Panc1 (cell line): ENCODE measurements around a stretch of chr7.

GRCh38 chr7:127703113-127703474, 51.1 kb downstream of the SND1 start:
- RRBS, 2 experiments, result no CpG with 5 or more reads among the region's 5 CpGs

DNA sequence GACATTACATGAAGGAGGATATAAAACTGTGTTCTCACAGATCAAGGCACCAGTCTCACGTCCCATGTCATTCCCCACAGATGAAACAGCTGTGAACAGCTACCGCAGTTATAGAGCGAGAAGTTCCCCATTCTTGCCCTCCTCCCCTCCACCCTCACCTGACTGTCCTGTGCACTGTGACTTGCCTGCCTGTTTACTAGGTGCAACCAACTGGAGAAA, 141.6 kb downstream of the SND1 start:
- RRBS, 2 experiments, result no CpG with 5 or more reads among the region's 3 CpGs

- RRBS, 2 experiments, result no CpG with 5 or more reads among the region's 6 CpGs
These were observed 145.3 kb downstream of the LRRC4 start for GRCh38 chr7:127885900-127886394.

GRCh38 chr7:127995052-127995806, 36.0 kb downstream of the LRRC4 start:
- RRBS, 2 experiments, result no CpG with 5 or more reads among the region's 6 CpGs

DNA sequence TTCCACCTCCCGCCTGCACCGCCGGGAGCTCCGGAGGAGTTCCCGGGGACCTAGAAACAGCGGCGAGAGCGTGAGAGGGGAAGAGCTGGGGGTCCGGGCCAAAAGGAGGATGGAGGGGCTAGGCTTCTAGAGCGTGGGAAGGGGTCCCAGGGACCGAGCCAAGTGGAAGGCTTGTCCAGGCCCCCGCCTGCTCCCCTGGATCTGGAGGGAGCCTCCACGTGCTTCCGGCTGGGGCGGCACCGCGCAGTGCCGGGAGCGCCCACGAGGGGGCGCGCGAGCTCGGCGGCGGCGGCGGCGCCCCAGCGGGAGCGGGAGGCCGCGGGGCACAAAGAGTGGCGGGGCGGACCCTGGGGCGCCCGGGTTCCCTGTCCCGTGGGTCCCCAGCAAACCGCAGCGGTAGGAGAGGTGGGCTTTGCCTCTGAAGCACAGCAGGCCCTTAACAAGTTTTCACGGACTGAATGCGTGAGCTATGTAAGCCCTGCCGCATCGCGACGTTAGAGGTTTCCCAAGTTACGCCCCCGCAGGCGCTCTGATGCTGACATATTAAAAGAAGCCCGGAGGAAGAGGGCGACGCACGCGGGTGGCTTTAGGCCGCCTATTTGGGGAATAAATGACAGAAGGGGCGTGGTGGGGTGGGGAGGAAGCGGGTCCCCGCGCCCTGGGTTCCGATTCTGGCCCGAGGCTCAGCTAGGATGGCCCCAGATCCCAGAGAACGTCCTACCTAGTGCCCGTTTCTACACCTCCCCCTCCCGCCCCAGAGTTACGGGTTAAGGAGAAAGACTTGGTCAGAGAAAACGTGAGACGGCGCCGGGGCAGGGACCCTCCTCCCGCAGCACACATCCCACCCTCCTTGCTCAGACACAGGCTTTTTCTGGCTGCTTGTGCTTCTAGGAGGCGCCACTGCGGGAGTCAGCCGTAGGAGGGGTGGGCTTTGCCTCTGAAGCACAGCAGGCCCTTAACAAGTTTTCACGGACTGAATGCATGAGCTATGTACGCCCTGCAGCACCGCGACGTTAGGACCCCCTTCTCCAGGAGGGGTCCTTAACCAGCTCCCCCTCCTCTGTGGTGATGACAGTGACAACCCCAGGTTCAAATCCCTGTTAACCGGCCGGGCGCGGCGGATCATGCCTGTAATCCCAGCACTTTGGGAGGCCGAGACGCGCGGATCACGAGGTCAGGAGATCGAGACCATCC, 104.7 kb upstream of the LRRC4 start:
- RRBS, 2 experiments, result 16 to 30% methylated on average over 5 to 17 of the region's 89 CpGs

DNA sequence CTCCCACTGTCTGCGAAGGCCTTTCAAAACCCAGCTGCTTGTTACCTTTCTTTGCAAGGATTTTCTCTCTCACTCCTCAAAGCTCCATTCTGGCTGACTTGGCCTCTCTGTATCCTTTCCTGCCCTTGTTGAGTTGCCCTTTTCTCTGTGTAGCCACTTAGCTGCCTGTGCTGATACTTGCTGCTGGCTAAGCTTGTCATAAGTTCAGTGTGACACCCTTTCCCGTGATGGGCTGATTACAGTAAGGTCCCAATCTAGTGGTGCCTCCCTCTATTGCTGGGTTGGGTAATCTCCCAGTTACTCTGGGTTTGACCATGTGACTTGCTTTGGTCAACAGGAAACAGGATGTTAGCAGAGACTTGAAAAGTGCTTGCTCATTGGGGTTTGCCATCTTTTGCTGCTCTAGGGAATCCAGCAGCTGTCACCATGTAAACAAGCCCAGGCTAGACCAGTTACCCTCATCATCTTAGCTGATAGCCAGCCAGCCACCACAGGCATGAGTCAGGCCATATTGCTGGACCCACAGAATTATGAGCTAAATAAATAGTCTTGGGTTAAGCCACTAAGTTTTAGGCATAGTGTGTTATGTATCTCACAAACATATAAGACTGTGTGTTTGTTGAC, 4.2 kb upstream of the LEP start:
- RRBS, 2 experiments, result no CpG with 5 or more reads among the region's 2 CpGs

DNA sequence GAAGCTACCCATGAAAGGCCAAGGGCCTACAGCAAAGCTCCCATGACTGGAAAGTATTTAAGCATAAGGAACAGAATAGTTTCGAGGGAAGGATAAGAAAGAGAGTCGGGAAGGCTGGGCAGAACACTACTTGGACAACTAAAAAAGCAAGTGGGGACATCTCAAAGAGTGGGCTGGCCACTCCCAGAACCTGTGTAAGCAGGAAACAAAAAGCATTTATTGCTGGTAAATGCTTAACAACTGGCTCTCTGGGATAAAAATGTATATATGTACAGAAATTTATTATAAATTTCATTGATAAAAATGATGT, 39.9 kb downstream of the RBM28 start:
- RRBS, 2 experiments, result no CpG with 5 or more reads among the region's 2 CpGs

DNA sequence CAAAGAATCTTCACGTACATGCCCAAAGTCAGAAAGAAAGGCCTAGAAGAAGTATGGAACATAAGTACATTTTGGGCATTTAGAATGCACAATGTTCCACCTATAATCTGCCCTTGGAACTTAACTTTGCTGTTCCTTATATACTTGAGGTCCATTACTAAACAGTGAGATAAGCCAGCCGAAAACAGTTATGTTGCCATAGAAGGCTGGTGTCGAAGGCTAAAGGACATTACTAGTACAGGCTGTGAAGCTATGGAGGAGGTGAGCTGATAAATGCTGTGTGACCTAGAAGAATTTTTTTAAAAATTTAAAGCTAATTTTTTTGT, 19.9 kb downstream of the RBM28 start:
- RRBS, 2 experiments, result no CpG with 5 or more reads among the region's 3 CpGs

GRCh38 chr7:128338483-128339064, 5.1 kb downstream of the RBM28 start:
- RRBS, 2 experiments, result no CpG with 5 or more reads among the region's 3 CpGs

- RRBS, 2 experiments, result no CpG with 5 or more reads among the region's 5 CpGs
These were observed 16.2 kb upstream of the GARIN1A start for GRCh38 chr7:128655871-128656306.

DNA sequence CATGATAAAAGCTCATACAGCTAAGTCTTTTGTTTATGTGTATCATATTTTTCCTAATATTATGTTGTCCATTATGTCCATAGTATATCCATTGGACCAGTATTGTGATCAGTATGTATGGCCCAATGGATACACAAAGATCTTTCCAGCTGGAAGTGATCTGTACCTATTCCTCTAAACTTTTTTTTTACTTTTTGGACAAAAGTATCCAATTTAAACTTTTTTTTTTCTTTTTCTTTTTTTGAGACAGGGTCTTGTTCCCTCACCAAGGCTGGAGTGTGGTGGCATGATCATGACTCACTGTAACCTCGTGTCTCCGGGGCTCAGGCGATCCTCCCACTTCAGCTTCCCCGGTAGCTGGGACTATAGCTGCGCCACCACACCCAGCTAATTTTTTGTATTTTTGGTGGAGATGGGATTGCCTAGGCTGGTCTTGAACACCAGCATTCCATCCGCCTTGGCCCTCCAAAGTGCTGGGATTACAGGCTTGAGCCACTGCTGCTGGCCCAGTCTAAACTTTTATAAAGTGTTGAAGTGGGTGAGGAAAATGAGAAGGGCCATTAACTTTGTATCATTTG, 4.2 kb downstream of the CALU start:
- RRBS, 2 experiments, result no CpG with 5 or more reads among the region's 6 CpGs

- RRBS, 2 experiments, result no CpG with 5 or more reads among the region's 11 CpGs
These were observed 2.4 kb upstream of the ATP6V1F start for GRCh38 chr7:128859902-128861038.

DNA sequence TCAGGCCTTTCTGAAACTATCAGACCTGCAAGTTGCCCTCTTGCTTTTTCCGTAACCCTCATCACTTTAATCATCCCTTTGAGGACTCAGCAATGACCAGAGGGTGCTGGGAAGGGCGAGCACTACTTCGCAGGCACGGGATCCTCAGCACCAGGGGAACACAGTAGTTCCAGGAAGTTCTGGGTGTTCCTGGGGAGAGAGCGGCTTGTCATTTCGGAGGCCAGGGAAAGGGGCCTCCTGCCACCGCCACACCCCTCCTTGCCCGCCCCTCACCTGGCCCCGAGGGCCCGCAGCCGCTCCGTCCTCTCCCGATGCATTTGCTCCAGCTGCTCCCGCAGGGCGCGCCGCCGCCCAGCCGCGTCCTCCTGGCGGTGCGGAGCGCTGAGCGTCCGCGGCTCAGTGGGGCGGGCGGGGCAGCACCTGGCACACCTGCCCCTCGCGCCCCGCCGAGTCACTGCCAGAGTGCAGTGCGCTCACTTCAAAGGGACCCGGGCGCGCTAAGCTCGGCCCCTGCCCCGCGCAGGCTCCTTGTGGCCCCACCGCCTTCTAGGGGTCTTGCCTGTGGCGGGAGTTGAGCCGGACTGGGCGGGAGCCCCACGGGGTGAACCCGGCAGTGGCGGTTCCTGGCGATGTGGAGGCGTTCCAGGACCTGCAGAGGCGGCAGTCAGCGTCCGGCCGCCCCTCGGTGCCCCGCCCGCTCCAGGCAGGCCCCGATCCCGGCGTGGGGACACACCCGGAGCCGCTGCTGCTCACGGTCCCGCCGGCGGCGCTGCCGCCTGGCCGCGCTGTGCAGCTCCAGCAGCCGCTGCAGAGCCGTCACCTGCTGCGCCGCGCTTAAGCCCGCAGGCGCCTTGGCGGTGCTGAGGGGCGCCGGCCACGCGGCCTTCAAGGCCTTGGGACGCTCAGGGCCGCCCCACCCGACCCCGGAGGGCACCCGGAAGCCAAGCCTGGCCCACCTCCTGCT, 3.0 kb downstream of the ATP6V1FNB start:
- RRBS, 2 experiments, result 2 to 7% methylated on average over 28 to 38 of the region's 85 CpGs

DNA sequence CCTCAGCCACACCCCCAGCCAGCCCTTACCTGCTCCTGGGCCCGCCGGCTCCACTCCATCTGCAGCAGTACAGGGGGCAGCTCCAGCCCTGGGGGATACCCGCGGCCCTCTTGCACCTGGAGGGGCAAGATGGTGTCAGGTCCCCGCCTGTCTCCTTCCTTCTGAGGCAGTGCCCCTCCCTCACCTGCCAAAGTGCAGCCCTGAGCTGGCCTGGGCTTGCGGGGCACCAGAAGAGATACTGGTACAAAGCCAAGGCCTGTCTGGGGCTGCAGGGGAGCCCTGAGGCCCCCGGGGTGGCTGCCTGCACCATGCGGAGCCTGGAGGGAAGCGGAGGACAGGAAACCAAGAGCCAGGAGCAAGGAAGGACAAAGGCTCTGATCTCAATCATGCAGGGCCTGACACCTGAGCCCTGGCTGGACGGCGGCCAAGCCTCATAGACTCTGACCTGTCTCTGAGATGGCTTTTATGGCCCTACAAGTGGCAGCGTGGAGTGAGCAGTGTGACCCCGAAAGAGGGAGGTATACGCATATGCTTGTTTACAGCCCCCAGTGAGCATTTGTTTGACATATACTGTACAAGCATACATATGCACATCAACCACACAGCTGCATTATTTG, 8.5 kb downstream of the ATP6V1FNB start:
- RRBS, 2 experiments, result no CpG with 5 or more reads among the region's 14 CpGs

- RRBS, 2 experiments, result 22 to 29% methylated on average over 4 of the region's 27 CpGs
These were observed 1.5 kb downstream of the IRF5 start for GRCh38 chr7:128938816-128940007.

DNA sequence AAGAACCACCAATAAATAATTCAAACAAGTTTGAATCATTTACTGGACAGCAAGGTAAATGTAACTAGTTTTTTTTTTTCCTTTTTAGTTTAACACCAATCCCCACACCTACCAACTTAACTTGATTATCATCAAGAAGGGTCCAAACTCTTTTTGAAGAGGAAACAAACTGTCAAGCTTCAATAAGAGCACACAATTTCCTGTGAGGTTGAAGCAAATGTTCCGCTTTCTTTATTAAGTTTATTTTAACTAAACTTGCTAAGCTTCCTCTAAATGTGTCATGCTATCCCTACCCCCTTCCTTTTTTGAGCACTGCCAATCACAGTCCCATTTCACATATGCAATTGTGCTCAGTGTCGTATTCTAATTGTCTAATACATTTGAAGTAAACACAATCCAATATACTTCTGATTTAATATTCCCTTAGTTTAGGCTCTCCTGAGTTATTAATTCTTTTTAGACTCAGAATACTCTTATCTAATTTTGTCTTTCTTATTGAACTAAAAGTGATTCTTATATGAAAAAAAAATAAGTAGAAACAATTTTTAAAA, 7.2 kb upstream of the TSPAN33 start:
- RRBS, 2 experiments, result no CpG with 5 or more reads among the region's 2 CpGs

DNA sequence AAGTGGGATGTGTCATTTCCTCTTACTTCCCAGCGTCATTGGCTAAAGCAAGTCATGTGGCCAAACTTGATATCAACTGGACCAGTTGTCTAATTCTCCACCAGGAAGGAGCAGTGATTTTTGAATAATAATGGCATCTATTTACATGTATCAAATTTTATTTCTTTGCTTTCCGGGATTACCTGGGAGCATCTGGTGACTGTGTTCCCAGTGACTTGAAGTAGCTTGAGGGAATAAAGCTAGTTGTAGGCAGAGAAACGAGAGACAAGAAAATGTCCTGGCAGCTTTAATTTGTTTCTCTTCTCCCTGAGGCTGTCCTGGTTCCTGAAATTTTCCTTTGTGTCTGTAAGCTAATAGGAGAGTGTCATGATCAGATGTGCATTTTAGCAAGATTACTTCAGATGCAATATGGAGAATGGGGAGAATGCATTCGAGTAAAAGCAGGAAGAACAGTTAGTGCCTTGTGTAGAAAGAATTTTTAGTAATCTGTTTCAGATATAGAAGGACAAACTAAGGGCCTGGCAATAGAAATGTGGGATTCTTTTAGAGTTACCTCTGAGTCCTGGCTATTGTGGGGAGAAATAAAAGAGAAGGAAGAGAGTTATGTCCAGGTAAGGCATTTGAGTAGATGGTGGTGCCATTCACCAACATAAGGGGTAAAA, 38.6 kb downstream of the AHCYL2 start:
- RRBS, 2 experiments, result no CpG with 5 or more reads among the region's 4 CpGs

DNA sequence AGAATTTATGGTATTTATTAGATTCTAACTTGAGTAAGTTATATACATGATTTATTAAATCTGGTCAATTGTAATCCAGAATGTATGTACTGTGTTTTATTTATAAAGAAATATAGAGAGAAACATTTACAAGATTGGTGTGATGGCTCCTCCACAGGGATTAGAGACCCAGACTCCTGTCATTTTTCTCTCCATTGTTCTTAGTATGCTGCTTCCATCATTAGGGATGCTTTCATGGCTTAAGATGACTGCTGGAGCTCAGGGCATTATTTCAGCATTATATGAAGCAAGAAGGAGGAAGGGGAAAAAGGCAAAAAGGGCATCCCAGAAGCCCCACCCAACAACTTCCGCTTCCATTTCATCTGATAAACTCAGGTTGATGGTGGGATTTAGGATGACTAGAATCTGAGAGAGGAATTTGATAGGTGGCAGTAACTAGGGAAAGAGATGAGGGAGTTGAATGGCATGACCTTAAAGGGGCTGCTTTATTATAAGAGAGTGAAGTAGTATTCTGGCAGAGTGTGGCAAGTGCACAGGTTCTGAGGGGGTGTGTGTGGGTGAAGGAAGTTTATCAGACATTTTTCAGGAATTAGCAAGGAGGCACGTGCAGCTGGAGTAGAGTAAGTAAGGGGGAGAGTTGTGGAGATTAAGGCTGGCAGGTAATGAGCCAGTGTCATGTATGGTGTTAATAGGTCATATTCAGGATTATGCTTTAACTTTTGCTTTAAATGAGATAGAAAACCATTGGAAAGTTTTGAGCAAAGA, 40.3 kb downstream of the AHCYL2 start:
- RRBS, 2 experiments, result no CpG with 5 or more reads among the region's 2 CpGs

- RRBS, 2 experiments, result no CpG with 5 or more reads among the region's 3 CpGs
These were observed 59.2 kb upstream of the STRIP2 start for GRCh38 chr7:129374975-129375450.

DNA sequence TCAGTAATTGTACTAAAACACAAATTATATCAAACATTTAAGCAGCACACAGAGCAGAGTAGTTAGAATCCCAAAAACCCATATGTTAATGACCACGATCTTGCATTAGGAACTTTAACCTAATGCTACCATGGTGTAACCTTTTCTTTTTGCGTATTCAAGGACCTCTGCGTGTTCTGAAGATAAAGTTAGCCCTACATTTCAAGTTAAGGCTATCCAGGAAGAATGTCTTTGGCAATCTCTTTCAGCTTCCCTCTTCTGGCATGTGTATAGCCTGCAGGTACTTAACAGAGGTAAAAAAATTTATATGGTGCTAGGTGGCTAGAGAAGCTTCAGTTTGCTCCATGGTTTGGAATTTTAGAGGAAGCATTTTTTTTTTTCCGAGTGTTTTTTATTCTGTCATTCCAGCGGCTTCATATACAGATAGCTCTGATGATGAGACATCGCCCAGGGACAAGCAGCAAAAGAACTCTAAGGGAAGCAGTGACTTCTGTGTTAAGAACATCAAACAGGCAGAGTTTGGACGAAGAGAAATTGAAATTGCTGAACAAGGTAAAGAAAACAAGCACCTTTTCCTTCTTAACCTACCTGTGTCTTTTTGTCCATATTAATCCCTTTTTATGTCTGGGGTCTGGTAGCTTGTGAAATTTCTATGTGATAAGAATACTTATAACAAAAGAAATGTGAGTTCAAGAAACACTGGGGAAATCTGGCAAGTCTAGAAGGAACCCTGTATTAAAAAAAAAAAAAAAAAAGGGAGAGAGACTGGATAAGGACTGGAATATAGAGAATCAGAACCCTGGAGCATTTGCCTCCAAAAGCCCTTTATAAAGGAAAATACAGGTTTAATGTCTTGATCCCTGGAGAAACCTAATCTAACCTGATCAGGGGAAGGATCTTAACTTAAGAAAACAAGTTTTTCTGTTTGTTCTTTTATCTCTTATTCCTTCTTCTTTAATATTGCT, 45.3 kb upstream of the STRIP2 start:
- RRBS, 2 experiments, result no CpG with 5 or more reads among the region's 7 CpGs